GM23248 (cell line): ENCODE measurements around a stretch of chr21.

- RAMPAGE, long total RNA: no peak
Observed at GRCh38 chr21:38341296-38342075, 84.7 kb downstream of the KCNJ15 start.

DNA sequence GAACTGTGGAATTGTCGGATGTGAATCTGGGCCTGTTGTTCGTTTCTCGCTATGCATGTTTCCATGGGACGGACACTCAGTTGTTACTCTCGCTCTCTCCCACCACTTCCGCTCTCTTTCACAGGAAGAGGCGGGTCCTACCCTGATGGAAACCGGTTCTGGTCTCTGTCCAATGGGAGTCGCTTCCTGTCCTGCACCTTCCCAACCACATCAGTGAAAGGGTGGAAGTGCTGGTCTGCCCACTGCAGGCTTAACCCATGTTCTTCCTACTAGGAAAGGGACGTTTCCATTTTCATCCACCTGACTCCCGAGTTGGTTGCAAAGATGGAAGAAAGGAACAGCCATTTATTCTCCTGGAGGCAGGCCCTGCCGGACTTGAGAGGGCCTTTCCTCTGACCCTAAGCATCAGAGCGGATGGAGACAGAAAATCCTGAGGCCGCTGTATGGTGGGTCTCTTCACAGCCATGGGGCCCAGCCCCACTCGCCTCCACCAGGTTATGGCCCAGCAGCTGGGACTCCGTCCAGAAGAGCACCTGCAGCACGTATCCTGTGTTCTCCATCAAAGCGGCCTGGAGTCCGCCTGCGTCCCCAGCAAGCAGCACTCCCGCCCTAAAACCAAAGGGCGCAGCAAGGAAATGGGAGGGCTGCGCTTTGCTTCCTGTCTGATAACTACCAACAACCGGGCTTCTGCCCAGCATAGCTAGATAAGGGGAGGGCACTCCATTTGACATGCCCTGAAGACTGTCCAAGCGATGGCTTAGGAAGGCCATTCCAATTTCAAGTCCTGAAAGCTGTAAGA lies 119.7 kb downstream of the KCNJ15 start:
- RAMPAGE, long total RNA: no peak

GRCh38 chr21:38455218-38455546 lies 43.1 kb downstream of the ERG start:
- RAMPAGE, long total RNA: no peak

- RAMPAGE, long total RNA: no peak
Observed at GRCh38 chr21:38487909-38488957, 10.0 kb downstream of the ERG start.

- RAMPAGE, long total RNA: no peak
Observed at GRCh38 chr21:38489151-38489529, 9.1 kb downstream of the ERG start.

GRCh38 chr21:38491495-38492497 lies 6.5 kb downstream of the ERG start:
- RAMPAGE, long total RNA: no peak

DNA sequence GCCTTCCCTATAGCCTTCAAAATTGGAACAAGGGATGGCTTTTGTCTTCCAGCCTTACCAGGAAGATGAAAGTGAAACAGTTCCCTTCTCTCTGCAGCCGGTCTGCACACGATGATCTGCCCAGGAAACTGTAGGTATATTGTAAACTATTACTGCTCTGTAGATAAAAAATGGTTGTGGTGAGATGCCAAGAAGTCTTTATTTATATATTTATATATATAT lies 65.6 kb upstream of the ETS2 start:
- RAMPAGE, long total RNA: no peak

DNA sequence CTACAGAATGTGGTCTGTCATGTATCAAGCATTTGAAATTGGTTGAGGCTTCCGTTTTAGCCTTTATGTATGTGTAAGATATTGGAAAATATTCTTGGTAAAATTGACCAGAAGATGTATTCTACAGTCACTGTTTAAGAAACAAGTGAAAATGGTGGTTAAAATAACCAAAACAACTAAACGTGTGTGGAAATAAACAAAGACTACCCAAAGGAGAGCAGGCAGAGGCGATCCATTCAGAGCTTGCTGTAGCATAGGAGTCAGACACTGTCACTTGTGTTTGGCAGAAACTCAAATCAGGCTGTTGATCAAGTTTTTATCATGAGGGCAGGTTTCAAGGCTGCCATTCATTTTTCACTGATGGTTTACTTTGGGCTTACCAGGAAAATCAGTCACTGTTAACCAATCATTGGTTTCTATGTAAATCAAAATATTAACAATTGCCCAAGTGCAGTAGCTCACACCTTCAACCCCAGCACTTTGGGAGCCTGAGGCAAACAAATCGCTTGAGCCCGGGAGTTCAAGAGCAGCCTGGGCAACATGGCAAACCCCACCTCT lies 21.3 kb upstream of the ETS2 start:
- RAMPAGE, long total RNA: no peak

DNA sequence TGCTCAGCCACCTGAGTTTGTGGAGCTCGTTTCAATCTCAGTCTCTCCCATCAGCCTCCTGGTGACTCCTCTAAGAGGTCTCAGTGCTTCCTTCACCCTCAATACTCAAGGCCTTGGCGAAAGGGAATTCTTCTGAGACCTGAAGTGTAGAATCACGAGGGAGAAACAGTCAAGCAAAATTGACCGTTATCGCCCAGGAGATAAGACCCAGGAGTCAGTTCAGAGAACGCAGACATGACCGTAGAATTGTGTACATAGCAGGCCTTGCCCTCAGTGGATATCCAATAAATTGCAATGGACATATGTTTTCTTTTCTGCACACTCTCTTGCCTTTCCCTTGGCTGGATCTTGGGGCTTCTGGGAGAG lies 15.7 kb upstream of the ETS2 start:
- RAMPAGE, long total RNA: no peak

GRCh38 chr21:38834774-38835094 lies 29.0 kb downstream of the ETS2 start:
- RAMPAGE, long total RNA: no peak

DNA sequence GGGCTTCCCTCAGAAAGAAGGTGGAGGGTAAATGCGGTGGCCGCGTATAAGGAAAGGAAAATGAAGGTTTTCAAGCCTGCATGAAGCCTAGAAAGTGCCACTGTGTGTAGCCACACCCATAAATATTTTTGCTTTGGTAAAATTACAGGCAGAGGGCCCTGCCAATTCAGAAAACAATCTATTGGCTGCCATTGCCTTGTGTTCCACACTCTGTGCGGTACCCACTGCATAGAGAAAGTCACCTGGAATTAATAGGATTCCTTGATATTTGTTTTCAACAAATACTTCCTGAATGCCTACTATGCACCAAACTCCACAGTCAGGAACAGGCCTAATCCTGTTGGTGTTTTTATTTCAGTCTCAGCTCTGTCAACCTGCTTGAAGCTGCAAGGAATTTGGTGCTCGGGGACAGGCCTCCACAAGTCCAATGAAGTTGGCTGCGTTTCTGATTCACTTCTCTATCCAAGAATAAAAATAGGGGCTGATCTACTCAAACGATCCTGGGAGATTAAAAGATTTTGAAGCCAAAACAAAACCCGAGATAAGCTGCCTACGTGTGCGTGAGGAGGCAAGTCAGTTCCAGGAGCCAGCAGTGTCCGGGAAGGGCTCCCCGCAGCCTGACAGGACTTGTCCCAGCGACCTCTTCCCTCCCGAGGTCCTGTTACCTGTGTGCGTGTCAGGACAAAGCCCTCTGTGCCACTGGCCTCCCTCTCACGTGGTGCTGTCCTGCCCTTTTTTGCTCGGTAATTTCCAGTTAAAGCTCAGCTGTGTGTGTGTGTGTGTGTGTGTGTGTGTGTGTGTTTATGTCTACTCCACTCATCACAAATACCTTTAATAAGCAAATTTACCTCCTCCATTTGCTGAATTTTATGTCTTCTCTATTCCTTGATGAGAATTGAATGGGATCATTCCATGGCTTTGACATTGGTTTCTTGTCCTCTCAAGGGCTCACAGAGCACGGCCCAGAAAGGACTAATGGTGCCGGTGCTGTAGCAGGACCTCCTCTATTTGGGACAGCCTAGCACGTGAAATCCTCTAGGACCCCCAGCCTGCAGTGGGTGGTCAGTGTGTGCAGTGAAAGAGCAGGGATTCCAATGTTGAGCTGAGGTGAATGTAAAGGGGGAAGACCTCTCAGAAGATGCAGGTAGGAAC lies 98.0 kb downstream of the ETS2 start:
- RAMPAGE, long total RNA: no peak

DNA sequence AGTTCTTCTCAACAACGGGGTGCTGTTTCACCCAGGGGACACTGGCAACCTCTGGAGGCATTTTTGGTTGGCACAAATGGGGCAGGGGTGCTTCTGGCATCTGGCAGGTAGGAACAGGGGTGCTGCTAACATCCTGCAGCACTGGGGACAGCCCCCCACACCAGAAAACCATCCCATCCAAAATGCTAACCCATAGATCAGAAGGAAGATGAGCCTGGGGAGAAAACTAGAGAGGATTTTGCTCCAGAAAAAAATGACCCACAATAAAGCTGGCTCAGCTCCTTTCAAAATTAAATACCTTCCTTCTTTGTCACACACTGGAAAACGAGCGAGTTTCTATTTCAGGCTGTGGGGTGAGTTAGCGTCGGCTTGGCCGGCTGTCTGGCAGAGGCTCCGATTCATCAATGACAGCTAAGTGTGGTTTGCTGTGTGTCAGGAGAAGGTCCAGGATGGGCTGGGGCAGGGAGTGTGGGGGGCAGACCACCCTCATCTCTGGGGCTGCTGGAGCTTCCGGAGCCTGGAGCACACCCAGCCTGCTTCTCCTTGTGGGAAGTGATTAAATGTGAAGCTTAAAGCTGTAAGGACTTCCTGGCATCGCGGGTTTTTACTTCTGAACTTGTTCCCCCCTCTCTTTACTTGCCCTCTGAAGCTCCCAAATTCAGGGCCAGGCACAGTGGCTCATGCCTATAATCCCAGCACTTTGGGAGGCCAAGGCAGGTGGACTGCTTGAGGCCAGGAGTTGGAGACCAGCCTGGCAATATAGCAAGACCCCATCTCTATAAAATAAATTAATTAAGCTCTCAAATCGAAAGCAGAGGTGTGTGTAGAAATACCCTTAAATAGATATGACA lies 120.2 kb downstream of the ETS2 start:
- RAMPAGE, long total RNA: no peak

GRCh38 chr21:38987297-38987918 lies 181.7 kb downstream of the ETS2 start:
- RAMPAGE, long total RNA: no peak

DNA sequence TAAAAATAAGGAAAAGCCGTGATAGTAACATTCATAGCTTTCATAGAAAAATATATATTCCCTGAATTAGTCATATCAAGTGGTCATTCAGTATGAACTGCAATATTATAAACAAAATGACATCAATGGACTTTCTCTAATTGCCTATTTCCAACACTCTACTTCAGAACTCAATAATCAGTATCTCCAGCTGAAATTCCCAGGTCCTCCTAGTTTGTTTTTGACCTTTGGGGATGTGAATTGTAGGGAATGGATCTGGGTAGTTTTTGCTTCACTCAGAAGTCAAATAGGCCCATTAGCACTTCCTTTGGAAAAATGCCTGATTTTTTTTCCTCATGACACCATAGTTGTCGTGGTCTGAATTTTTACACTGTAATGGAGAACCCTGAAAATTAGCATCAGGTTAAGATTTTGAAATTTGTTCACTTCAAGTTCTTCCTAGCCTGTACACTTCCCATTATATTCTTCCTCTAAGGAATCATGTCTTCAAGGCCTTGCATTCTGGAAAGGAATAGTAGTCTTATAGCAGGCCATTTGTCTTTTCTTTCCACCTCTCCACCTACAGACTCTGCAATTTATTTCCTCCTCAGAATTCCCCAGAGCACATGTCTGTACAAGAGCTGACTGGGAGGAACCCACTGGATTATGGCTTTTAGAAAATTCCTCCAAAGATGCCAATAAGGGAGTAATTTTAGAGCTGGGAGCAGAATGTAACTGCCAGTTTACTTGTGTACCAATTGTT lies 3.2 kb upstream of the PSMG1 start:
- RAMPAGE, long total RNA: no peak

- RAMPAGE, long total RNA: no peak
Observed at GRCh38 chr21:39258371-39259111, 54.9 kb downstream of the BRWD1 start.

GRCh38 chr21:39346548-39347013 lies 2.3 kb downstream of the HMGN1 start:
- RAMPAGE, long total RNA: no peak

GRCh38 chr21:39387965-39388548 lies 7.9 kb downstream of the GET1 start:
- RAMPAGE, long total RNA: no peak

- RAMPAGE, long total RNA: no peak
Observed at GRCh38 chr21:39642244-39642682, 29.5 kb downstream of the B3GALT5 start.

DNA sequence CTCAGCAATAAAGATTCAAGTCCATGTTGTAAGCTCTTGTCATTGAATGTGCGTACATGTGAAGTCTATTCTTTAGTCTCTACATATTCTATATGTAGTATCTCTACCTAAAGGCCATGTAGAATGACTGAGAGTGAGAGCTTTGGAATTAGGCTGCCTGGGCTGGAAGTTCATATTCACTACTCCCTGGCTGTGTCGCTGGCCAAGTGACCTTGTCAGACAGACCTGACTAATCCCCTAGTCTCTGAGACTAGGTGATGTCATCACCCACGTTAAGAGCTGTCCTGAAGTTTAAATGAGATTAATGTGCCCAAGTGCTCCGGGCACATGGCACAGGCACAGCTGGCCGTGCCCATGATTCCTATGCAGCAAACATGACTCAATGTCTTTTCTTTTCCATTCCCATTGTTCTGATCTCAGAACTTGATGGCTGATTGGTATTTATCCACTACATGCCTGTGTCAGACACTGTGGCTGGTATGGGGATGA lies 180.7 kb downstream of the PCP4 start:
- RAMPAGE, long total RNA: no peak

GRCh38 chr21:41251019-41251244 lies 65.7 kb upstream of the FAM3B start:
- RAMPAGE, long total RNA: no peak